GM12892 (cell line): ENCODE measurements around a stretch of chr1.

- RRBS = no CpG with 5 or more reads among the region's 3 CpGs
Measured at GRCh38 chr1:226070732-226071140, 8.2 kb downstream of the H3-3A start.

DNA sequence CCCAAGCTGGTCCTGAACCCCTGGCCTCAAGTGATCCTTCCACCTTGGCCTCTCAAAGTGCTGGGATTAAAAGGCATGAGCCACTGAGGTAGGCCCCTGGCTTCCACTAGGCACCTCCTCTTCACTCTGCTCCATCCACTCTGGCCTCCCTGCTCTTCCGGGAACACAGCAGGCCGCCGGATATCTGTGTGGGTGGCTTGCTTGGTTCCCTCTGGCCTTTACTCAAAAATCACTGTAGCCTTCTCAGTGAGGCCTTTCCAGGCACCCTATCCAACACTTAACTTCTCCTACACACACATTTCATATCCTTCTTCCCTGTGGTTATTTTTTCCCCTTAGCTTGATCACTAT is 46.5 kb downstream of the H3-3A start:
- RRBS = no CpG with 5 or more reads among the region's 3 CpGs

GRCh38 chr1:226134618-226135746 is 51.6 kb downstream of the ACBD3 start:
- RRBS = no CpG with 5 or more reads among the region's 33 CpGs

- RRBS = 0% methylated on average over 3 of the region's 39 CpGs
Measured at GRCh38 chr1:226309603-226310449, 862 bp upstream of the LIN9 start.

DNA sequence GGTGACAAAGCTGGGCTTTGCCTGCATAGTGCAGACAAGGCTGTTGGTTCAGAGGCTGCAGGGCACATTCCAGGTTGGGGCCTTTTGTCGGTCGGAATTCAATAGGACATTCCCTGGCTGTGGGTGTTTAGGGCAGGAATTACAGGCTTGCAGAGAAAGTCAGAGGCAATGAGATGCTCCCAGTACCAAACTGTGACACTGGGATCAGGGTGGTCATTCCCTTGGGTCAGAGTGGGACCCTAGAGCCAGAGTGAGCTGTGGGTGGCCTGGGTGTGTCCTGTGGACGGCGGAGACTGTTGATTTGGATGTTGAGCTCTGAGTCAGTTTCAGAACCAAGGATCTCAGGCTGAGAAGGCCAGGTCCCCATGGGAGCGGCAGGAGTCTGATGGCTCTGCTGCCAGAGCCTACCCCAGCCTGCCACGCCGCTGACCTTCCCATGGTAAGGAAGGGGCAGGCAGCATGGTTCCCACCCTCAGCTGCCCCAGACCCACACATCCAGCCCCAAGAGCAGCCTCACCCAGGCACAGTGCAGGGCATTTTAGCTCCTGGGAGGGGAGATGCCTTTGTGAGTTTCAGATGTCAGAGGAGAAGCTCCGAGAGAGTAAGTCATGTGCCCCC is 56.3 kb downstream of the STUM start:
- RRBS = no CpG with 5 or more reads among the region's 8 CpGs

DNA sequence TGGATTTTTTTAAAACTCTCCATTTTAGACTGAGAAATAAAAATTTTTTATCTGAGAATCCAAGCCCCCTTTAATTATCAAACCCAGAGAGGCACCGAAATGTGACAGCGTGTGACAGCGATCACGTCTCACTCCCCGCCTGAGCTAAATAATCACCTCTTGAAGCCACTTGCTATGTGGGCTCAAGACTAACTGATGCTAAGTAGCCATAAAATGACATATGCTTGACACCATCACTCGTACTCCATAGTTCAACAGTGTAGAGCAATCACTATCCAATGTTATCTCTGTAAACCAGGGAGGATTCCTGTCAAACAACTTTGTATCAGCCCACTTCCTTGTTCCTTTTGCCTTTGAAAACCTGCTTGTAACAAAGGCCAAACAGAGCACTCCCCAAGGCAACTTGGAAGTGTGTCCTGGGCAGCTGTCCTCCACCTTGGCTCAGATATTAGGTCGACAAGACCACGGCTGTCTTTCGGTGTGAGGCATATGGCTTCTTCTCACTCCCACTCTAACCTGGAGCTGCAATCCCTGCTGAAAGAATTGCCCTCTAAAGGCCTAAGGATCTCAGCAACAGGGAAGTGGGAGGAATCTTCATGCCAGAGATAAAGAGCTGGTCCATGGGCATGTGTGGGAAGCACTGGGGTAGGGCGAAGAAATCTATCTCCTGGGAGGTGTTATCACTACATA is 66.8 kb downstream of the ITPKB start:
- RRBS = no CpG with 5 or more reads among the region's 10 CpGs

GRCh38 chr1:226679209-226679677 is 59.8 kb downstream of the ITPKB start:
- RRBS = no CpG with 5 or more reads among the region's 2 CpGs

GRCh38 chr1:226679678-226680721 is 59.1 kb downstream of the ITPKB start:
- RRBS = no CpG with 5 or more reads among the region's 28 CpGs

DNA sequence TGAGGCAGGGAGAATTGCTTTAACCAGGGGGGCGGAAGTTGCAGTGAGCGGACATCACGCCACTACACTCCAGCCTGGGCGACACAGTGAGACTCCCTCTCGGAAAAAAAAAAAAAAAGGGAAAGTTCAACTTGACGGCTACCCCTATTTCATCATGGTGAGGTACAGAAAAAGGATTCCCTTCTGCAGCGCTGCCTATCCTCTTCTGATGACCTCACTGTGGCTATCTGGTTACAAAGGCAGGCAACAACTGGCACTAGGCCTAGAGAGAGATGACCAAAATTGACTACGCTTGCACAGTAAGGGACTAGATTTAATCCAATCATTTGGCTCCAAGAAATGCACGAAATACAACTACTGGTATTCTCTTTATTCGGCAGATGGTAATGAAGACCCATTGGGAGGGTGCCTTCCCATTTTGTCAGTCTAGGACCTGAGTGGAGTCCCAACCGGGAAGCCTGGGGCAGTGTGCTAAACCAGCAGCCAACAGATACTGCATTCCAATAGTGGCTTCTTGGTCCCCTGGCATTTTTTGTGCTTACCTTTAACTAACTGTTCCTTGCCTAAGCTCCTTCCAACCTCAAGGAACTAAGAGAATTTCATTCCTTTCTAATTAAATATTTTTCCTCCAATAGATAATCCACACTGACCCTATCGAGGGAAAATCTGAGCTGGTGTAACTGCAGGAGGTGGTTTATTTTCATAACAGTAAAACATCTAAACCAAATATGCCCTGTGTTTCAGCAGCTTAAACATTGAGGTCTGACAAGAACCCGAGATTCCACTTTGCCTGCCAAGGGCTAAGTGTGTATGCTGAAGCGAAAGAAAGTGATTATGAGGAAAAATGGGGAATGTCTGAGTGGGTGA is 36.6 kb downstream of the ITPKB start:
- RRBS = no CpG with 5 or more reads among the region's 14 CpGs

- RRBS = 71% methylated on average over 6 of the region's 54 CpGs
Measured at GRCh38 chr1:226735987-226737088, 2.7 kb downstream of the ITPKB start.

GRCh38 chr1:226942341-226942908 is 2.3 kb downstream of the COQ8A start:
- RRBS = no CpG with 5 or more reads among the region's 4 CpGs

GRCh38 chr1:226989714-226990912 is 50.0 kb downstream of the COQ8A start:
- RRBS = no CpG with 5 or more reads among the region's 13 CpGs

- RRBS = no CpG with 5 or more reads among the region's 3 CpGs
Measured at GRCh38 chr1:227034285-227034938, 94.3 kb downstream of the COQ8A start.

GRCh38 chr1:227100482-227101279 is 160.6 kb downstream of the COQ8A start:
- RRBS = no CpG with 5 or more reads among the region's 2 CpGs

DNA sequence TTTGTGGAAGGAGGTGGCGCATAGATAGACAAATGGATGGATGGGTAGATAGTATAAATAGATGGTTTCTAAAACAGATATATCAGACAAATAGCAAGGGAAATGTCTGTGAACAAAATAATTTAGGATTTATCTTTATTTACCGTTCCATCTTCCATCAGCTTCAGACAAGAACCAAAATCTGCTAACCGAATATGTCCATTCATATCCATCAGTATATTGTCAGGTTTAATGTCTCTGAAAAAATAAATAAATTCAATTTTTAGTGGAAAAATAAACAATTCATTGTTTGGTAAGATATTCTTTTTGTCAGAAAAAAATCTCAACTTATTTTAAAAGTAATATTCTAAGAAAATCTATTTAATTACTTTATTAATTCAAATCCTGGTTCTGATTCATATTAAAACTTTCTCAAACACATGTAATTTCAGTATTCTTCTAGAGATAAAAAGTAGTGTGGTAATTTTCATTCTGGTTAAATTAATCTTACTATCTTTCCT is 157.8 kb downstream of the CDC42BPA start:
- RRBS = no CpG with 5 or more reads among the region's 3 CpGs

GRCh38 chr1:227220603-227221134 is 97.6 kb downstream of the CDC42BPA start:
- RRBS = no CpG with 5 or more reads among the region's 2 CpGs

DNA sequence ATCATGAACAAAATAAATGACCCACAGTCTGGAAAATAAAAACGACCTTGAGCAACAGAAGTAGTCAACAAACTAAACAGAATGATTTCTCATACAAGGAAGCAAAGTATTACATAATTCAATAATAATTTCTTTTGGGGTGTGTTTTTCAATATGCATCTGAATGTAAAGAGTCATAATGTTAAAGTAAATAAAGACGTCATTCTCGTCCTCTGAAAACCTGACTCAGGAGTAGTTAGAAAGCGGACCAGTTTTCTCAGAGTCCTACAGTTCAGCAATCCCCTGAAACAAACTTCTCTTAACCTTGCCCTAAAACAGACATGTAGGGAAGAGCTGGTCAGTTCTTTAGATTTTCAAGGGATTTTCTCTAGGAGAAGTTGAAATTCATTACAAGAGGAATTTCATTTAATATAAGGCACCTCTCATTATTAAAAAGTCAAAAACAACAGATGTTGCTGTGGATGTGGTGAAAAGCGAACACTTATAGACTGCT is 18.5 kb downstream of the CDC42BPA start:
- RRBS = no CpG with 5 or more reads among the region's 5 CpGs

GRCh38 chr1:227301820-227302702 is 16.2 kb downstream of the CDC42BPA start:
- RRBS = no CpG with 5 or more reads among the region's 3 CpGs

GRCh38 chr1:227311605-227312305 is 6.5 kb downstream of the CDC42BPA start:
- RRBS = no CpG with 5 or more reads among the region's 3 CpGs

GRCh38 chr1:227357020-227357997 is 39.0 kb upstream of the CDC42BPA start:
- RRBS = no CpG with 5 or more reads among the region's 10 CpGs